Right ventricle myocardium (tissue), 1 donor: ENCODE measurements around a stretch of chr3.

DNA sequence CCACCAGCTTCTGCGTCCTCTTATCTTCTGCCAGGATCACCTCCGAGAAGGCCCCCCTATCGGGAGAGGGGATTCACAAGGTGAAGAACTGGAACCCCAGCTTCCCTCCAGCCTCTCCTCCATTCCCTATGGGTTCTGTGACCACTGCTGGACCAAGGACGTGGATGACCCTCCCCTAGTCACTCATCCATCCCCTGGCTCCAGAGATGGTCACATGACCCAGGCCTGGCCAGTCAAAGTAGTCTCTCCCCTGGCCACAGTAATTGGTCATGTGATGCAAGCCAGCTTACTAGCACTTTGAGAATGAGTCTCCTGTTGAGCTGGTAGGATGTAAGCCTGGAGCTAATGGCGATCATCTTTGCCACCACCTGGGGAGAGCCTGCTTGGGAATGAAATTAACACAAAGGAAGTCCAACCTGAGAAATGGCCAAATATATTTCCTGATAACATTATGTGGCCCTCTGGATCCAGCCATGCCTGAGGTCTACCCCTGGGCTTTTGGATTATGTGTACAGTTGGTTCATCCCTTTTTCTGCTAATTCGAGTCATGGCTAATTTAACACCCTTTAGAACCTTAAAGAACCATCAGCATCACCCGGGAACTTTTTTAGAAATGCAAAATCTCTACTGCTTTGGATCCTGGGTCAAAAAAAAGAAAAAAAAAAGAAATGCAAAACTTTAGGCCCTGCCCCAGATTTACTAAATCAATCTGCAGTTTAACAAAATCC, 3.7 kb downstream of the CAMK1 start:
- PRO-cap, 2 experiments = no peak in any of the 2 experiments

- PRO-cap, 2 experiments = no peak in any of the 2 experiments
Measured at GRCh38 chr3:9783954-9784501, 8.2 kb downstream of the TADA3 start.

- PRO-cap, 2 experiments = no peak in any of the 2 experiments
Measured at GRCh38 chr3:9799813-9800430, 7.0 kb downstream of the ARPC4 start.

- PRO-cap, 2 experiments = no peak in any of the 2 experiments
Measured at GRCh38 chr3:9884340-9885024, 4.4 kb upstream of the CIDEC start.

- PRO-cap, 2 experiments = peak in 2 of 2 experiments; most common plus-strand start chr3:9915706 (in 1); most common minus-strand start chr3:9915668 (in 2)
Measured at GRCh38 chr3:9915515-9916324, 1.2 kb upstream of the IL17RC start.

DNA sequence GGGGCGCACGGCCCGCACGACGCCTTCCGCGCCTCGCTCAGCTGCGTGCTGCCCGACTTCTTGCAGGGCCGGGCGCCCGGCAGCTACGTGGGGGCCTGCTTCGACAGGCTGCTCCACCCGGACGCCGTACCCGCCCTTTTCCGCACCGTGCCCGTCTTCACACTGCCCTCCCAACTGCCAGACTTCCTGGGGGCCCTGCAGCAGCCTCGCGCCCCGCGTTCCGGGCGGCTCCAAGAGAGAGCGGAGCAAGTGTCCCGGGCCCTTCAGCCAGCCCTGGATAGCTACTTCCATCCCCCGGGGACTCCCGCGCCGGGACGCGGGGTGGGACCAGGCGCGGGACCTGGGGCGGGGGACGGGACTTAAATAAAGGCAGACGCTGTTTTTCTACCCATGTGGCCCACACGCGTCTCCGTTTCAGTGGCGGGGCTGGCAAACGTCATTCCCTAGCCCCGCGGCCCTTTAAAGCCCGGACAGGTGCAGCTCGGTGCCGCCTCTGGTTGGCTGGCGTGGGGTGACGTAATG, 342 bp upstream of the CRELD1 start:
- PRO-cap, 2 experiments = peak in 2 of 2 experiments; most common plus-strand start position 216 of the sequence (in 1); most common minus-strand start position 468 of the sequence (in 2)

DNA sequence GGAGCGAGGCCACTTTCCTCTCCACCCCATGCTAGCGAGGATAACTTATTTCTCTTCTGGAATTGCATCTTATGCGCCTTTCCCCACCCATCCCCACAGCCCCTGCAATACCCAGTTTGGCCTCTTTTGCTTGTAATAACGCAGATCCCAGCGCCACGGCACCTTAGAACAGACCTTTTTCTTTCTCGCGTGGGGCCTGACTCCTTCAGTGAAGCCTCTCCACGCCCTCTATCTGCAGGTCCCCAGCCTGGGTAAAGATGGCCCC, 480 bp downstream of the CRELD1 start:
- PRO-cap, 2 experiments = no peak in any of the 2 experiments

GRCh38 chr3:9944135-9945128, 7.8 kb downstream of the PRRT3 start:
- PRO-cap, 2 experiments = no peak in any of the 2 experiments

- PRO-cap, 2 experiments = no peak in any of the 2 experiments
Measured at GRCh38 chr3:10006580-10006992, 19.7 kb upstream of the FANCD2 start.

GRCh38 chr3:10304565-10305504, 12.1 kb upstream of the GHRL start:
- PRO-cap, 2 experiments = no peak in any of the 2 experiments

- PRO-cap, 2 experiments = no peak in any of the 2 experiments
Measured at GRCh38 chr3:10319939-10320865, 710 bp downstream of the SEC13 start.

DNA sequence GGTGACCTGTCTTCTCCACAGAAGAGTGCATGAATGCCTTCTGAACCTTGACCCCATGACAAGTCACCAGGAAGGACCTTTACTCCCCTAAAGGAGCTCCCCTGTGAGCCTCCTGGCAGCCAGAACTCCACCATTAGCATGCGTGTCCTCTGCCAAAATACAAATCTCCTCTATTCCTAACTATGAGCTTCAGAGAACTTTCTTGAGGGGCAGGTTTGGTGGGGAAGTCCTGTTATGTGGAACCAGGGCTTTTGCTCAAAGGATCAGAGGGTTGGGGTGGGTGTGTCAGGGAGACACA, 129.3 kb upstream of the ATP2B2 start:
- PRO-cap, 2 experiments = peak in 2 of 2 experiments; most common minus-strand start position 138 of the sequence (in 2)

GRCh38 chr3:10666476-10667246, 149.4 kb upstream of the SLC6A11 start:
- PRO-cap, 2 experiments = peak in 2 of 2 experiments; most common plus-strand start chr3:10667027 (in 2); most common minus-strand start chr3:10666748 (in 1)

DNA sequence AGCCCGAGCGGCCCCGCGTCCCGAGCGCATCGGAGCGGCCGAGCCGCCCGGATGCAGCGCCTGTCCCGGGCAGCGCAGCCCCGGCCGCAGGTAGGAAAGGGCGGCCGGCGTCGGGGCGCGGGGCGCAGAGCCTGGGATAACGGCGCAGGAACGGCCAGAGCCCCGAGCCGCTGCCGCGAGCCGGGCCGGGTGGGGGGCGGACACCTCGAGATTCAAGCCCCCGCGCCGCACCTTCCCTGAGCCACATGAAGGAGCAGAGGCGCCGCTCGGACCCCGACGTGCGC, 234 bp downstream of the SLC6A1 start:
- PRO-cap, 2 experiments = no peak in any of the 2 experiments

DNA sequence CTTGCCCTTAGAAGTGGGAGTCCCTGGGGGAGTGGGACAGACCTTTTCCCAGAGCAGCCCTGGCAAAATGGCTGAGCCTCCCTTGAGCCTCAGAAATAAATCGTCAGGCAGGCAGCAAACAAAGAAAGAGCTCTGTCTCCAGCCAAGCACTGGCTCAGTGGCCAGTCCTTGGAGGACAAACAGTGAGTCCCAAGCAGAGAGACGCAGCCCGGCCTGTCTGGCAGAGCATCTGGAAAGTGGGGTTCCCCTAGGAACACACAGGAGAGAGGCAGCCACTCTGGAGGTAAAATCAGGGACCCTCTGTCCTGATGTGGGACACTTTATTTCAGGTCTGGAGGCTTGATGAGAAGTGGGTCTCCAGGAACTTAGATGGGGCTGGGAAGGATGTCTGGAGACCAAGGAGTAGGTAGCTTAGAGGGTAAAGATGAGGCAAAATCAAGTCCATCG, 1.8 kb downstream of the SLC6A1 start:
- PRO-cap, 2 experiments = no peak in any of the 2 experiments

DNA sequence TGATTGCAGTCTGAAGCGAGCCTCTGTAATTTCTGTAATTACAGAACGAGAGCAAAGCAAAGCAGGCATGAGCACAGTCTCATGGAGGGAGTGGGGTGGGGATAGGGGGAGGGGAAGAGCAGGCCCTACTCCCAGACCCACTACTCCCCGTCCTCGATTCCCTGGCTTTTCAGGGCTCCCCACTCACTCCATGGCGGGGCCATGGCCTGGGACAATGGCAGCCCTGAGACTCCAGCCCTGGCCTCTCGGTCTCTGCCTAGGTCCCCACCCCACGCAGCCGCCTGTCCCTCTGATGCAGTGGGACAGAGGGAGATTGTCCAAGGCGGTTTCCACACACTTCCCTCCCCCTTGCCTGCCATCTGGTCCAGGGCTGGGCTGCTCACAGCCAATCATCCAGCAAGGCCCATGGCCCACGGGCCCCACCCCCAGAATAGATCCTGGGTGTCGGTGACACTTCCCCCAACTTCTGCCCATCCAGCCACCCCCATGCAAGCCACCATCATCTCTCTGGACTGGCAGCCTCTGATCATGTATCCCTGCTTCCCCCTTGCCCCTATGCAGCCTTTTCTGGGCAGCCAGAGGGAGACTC, 18.3 kb downstream of the SLC6A1 start:
- PRO-cap, 2 experiments = no peak in any of the 2 experiments

DNA sequence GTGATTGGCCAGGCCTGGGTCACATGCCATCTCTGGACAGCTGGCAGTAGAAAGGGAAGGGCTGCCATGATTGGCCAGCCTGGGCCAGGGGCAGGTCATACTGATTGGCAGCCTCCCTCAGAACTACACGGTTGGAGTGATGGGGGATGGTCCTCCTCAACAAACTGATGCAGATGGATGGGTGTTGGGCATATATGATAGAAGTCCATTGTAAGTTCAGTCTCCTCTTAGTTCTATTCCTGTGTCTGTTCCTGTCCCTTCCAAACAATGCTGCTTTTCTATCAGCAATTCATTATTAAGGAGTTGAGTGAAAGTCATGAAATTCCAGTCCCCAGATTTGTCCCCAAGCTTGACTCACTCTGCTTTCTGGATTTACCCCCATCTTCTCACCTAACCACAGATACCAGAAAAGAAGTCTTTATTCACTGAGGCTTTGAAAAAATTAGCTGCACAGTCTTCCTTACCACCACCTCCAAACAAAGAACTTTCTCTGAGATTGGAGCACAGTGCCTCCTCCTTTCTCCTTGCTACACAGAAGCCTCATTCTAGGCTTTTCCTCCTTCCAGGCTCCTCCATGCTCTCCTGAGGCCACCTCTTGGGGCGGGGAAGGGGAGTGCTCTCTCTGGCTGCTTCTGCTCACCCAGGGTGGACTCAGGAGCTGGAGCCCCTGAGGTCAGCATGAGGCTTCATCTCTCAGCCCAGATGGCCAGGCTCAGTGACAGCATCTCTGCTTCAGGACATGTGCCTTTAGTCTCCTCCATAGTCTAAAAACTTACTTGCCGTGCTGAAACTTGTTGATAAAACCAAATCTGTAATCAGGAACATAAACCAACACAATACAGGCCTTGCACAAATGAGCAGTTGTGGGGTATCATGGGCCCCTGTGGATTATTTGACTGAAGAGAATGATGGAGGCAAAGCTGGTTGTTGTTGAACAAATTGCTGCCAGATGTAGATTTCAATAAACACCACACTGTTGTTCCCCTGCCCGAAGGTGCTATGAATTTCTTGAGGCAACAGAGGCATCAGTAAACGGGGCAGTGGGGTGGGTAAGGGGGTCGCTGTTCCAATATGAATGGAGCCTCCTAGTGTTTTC, 175.9 kb downstream of the ATG7 start:
- PRO-cap, 2 experiments = no peak in any of the 2 experiments

- PRO-cap, 2 experiments = peak in 2 of 2 experiments; most common plus-strand start chr3:11534365 (in 1); most common minus-strand start chr3:11534274 (in 2)
Measured at GRCh38 chr3:11533687-11534478, 109.8 kb downstream of the VGLL4 start.

DNA sequence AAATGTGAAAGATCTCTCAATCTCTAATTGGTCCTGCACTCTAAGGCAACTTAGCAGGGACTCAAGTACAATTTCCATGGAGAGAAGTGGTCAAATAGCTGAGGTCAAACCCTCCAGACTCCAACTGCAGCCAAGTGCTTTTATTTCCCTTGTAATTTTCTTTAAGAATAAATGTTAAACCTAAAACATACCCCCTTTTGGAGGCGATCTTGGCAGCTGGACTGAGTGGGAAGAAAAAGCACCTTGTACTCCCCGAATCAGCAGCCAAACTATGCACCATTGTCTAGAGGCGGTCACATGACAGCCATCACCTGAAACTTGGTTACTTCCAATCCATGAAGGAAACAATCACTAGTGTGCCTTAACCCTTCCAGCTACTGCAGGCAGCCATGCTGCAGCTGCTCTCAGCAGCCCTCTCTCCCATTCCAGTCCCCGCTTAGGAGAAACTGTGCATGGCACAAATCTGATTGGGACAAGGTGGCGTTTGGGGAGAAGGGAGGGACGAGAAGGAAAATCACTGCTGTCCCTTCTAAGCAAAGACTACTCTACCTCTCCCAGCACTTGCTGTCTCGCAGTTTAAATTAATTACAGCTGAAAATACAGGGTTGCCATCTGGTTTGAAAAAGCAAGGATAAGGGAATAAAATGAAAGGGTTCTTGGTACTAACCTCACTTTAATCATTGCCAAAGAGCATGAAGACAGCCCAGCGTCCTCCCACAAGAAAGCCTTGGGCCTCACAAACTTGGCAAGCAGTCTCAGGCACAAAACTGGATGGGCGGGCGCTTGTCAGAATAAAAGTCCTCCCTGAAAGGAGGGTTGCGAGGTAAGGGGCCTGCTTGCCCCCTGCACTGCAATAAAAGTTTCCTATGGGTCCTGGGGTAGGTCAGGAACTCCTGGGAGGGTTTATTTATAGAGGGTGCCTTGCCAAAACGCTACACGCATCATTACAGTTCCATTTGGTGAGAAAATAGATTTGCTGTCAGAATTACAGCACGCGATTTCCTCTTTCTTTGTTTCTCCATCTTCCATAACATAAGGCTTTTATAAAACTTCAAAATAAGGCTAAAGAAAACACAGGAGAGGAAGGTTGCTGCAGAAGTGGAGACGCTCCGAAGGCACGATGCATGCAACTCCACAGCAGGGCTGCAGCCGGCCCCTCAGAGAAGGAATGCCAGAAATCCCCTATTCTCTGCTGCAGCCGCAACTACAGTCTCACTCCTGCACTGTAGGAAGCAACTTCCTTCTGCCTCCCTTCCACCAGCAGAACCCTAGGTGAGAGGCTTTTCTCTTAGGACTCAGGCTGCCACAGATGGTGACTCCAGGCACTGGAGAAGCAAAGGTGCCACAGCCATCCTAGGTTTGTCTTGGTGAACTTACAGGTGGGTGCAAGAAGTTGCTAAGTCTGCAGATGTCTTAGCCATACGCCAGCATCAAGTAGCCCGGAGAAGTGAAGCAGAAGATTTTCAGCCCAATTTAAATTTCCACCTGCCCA, 61.5 kb downstream of the VGLL4 start:
- PRO-cap, 2 experiments = peak in 2 of 2 experiments; most common plus-strand start position 801 of the sequence (in 1); most common minus-strand start position 738 of the sequence (in 2)

DNA sequence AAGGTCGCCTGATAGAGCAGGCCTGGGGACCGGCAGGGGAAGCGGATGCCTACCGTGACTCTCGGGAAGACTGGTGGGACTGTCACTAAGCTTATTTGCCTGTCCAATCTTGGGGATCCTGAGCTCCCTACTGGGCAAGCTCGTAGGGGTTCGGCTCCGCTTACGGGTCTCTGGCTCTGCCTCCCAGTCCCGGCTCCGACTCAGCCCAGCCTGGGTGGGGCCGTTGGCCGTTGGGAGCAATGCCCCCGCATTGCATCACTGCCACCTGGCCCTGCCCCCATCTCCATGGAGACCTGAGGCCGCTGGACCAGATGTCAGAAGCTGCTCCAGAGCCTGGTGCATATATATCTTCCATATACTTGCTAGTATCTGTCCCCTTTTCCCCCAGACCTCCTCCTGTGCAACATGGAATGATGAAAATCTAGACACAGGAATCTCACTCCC, 64.6 kb upstream of the TAMM41 start:
- PRO-cap, 2 experiments = no peak in any of the 2 experiments